ENCODE results near the gene LARP1B.

DNA sequence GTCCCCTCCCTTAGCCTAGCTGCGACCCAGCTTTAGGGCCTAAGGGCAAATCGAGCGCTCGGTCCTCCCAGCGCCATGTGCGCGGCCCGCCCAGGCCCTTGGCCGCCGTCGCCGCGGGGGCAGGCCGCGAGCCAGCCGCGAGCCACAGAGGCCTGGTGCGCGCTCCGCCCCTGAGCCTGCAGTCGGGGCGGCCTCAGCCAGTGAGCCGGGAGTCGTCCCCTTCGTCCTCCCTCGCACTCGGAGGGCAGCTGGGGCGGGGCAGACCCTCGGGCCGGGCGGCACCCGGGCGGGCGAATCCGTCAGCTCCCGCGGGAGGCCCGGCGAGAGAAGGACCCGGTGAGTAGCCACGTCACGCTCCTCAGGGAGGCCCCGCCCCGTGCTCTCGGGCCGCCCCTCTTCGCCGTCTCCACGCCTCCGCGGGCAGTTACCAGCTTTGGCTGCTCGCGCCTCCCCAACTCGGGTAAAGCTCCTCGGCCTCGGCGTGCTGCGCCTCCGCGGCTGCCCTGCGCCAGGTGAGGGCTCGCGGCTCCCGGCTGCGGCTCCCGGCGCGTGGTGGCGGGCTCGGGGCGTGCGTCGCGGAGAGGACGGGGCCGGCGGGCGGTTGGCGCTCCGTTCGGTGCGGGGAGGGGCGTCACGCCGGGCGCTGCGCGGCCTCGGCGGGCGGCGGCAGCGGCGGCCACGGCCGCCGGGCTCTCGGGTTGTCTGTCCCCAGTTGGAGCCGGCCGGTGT is at the start of gene LARP1B:
Gene LARP1B, plus strand, starts transcription at position 423 of the 729 bp plus-strand sequence.
- PRO-cap: bidirectional peak, plus-strand start at position 454 of the sequence, minus-strand start at position 326 of the sequence

DNA sequence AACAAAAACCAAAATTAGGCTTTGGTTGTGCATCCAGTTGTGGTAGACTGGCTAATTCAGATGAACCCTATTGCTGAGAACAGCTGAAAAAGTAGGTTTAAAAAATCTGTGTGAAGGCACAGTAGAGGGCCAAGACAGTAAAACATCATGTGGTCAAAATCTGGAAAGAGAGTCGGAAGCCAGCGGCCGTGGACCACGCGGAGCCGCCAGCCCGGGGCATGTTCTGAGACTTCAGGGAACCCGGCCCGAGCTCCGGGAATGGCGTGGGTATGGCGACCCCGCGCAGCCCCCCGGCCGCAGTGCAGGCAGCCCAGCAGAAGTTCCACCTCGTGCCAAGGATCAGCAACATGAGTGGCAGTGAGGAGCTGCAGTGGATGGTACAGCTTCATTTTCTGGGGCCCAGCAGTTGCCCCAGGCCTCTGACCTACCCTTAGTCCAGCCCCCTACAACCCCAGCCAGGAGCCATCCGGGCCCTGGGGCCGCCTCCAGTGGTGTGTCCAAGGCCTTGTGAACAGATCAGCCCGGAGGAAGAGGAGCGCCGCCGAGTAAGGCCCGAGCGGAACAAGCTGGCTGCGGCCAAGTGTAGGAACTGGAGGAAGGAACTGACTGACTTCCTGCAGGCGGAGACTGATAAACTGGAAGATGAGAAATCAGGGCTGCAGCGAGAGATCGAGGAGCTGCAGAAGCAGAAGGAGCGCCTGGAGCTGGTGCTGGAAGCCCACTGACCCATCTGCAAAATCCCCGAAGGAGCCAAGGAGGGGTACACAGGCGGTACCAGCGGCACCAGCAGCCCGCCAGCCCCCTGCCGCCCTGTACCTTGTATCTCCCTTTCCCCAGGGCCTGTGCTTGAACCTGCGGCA is 94.3 kb downstream of the LARP1B start:
- PRO-cap: no peak

- PRO-cap: bidirectional peak, plus-strand start at chr4:128288057, minus-strand start at chr4:128287794
These were observed 466 bp upstream of the PGRMC2 start for GRCh38 chr4:128287880-128288678.

- PRO-cap: no peak
These were observed 136.7 kb upstream of the PGRMC2 start for GRCh38 chr4:128424391-128424721.

DNA sequence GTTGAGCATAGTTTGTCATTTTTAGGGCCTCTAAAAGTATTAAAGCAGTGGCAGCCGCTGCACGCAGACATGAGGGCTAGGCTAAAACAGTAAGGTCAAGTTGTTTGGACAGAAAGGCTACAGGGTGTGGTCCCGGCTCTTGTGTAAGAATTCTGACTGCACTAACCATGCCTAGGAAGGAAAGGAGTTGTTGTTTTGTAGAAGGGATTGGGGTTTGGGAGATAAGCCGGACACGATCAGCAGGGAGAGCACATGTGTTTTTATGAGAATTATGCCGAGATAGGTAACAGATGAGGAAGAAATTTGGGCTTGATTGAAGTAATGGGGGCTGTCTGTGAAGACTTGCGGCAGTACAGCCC is 166.6 kb upstream of the JADE1 start:
- PRO-cap: no peak

DNA sequence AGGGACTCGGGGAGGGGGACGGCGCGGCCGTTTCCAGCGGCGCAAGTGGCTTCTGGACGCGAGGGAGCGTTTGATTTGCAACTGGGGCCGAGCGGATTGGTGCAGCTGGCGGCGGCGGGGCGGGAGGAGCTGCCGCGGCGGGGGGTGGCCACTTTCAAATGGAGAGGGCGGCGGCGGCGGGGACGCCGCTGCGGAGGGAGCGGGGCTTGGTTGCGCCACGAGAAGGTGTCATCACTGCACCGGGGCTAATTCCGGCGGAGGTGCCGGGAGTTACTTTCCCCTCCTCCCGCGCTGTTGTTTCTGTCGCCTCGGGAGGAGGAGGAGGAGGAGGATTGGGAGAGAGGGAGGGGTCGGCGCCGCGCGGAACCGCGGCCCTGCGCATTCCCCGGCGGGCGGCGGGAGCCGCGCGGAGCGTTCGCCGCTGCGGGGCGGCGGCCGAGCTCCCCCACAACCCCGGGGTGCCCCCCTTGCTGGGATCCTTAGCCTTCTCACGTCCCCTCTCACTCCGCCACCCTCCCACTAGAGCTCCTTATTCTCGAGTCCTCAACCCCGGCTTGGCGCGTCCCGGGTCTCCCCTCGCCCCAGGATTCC is 2.6 kb downstream of the JADE1 start:
- PRO-cap: bidirectional peak, plus-strand start at position 157 of the sequence, minus-strand start outside the sequence

- PRO-cap: no peak
These were observed 39.4 kb downstream of the JADE1 start for GRCh38 chr4:128848684-128849605.

- PRO-cap: no peak
These were observed 932.6 kb downstream of the C4orf33 start for GRCh38 chr4:130028621-130028977.

DNA sequence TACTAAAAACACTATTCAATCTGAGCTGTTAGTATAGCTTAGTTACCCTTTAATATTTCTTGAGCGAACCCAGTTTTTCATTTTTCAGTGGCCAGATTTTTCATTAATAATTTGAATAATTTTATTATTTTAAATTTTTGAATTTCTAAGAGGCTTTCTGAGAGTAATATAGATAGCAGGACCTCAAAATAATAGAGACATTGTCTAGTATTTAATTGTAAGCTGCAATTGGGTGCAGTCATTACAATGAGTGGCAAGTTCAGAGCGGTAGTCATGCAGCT is 1072.0 kb upstream of the PCDH10 start:
- PRO-cap: no peak

DNA sequence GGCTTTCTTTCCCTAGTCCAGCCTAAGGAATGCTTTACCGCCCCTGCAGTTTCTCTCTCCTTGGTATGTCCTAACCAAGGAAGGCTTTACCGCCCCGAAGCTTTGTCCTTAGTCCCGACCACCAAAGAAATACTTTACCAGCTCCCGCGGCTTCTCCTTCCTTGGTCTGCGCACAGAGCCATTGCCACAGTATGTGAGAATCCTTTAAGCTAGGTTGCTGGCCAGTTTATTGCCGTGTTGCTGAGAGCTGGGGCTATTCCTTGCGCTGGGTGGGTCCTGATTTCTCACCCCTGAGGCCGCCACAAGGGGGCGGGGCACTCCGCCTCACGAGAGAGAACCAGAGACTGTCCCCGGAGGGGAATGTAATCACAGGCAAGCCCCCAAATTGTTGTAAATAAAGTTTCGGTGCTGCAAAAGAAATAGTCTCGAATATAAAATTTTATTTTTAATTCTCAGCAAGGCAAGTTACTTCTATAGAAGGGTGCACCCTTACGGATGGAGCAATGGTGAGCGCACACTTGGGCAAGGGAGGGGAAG is 331.0 kb upstream of the PCDH10 start:
- PRO-cap: no peak

GRCh38 chr4:133154804-133155263 is 5.7 kb downstream of the PCDH10 start:
- PRO-cap: no peak

DNA sequence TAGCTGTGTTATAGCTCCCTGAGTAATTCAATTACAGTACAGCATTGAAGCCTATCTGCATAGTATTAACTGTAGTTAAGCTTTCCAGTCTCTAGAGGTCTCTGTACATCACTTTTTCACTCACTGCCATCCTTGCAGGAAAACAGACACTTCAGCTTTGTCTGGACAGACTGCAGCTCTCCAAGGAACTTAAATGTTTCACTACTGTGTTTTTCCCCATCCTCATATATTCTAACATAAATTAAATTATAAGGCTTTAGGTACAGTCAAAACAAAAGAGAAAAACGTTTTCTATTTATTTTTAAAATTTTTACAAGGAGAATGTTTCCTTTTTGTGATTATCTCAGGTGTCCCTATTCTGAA is 407.9 kb downstream of the PCDH18 start:
- PRO-cap: no peak

DNA sequence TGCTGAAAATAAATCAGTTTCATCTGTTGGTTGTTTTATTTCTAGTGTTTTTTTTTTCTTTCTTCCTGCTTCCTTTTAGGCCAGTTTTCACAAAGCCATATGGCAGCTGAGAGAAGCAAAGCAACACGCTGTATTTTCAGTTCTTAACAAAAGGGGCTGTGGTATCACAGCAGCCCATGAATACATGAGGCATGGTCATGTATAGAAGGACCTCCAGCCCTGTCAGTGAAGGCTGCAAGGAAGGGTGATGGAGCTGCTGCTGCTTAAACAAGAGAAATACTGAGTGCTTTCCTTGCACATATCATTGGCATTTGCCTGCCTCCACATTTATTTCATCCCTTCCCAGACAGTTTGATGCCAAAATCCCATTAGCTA is 172.5 kb downstream of the PCDH18 start:
- PRO-cap: no peak

- PRO-cap: no peak
These were observed 110.9 kb downstream of the PCDH18 start for GRCh38 chr4:137421132-137422073.

DNA sequence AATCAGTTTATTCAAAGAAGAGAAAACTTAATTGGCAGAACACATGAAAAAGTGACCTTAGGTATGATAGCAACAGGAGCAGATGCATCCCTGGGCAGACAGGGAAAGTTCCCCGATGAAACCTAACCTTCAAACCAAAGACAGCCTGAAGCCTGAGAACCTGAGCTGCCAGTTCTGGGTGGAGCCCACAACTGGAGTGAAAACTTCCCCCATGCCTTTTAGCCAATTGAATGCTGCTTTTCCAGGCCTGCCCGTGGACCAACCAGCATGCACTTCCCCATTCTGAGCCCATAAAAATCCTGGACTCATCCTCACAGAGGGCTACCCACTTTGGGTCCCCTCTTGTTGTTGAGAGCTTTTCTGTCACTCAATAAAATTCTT is 13.7 kb upstream of the SLC7A11 start:
- PRO-cap: no peak

- PRO-cap: no peak
These were observed 8.1 kb upstream of the NOCT start for GRCh38 chr4:139007488-139007804.

DNA sequence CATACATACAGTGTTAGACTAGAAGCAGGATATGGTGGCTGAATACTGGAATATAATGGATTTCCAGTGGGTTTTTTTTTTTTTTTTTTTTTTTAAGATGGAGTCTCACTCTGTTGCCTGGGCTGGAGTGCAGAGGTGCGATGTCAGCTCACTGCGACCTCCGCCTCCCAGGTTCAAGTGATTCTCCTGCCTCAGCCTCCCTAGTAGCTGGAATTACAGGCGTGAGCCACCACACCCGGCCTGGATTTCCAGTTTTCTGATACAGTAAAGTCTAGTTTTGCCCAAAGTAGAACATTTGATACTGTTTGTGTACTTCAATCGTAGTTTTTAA is 33.7 kb downstream of the NOCT start:
- PRO-cap: no peak

DNA sequence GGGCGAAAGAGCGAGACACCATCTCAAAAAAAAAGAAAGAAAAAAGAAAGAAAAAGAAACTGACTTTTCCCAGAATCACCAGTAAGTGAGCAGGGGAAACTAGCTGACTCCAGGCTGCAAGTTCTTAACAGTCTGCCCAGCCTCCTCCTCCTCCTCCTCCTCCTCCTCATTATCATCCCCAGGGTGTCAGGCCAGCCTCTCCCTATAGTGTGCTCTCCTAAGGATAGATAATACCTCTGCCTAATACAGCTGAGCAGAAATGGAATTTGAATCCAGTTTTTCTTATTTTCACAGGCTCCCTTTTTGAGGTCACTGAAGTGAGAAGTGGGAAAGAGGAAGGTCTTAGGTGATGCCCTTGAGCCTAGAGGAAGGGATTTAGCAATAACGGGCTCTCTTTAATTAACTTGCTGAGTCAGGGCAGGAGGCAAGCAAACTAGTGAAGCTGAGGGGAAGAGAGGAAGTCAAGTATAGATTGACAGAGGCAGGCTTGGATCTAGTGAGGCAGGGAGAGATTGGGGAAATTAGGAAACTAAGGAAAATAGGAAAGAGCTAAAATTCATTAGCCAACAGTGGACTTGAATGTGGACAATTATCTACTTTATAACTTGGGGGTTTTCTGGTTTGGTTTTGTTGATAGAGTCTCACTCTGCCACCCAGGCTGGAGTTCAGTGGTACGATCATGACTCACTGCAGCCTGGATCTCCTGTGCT is 12.0 kb upstream of the ELF2 start:
- PRO-cap: no peak

DNA sequence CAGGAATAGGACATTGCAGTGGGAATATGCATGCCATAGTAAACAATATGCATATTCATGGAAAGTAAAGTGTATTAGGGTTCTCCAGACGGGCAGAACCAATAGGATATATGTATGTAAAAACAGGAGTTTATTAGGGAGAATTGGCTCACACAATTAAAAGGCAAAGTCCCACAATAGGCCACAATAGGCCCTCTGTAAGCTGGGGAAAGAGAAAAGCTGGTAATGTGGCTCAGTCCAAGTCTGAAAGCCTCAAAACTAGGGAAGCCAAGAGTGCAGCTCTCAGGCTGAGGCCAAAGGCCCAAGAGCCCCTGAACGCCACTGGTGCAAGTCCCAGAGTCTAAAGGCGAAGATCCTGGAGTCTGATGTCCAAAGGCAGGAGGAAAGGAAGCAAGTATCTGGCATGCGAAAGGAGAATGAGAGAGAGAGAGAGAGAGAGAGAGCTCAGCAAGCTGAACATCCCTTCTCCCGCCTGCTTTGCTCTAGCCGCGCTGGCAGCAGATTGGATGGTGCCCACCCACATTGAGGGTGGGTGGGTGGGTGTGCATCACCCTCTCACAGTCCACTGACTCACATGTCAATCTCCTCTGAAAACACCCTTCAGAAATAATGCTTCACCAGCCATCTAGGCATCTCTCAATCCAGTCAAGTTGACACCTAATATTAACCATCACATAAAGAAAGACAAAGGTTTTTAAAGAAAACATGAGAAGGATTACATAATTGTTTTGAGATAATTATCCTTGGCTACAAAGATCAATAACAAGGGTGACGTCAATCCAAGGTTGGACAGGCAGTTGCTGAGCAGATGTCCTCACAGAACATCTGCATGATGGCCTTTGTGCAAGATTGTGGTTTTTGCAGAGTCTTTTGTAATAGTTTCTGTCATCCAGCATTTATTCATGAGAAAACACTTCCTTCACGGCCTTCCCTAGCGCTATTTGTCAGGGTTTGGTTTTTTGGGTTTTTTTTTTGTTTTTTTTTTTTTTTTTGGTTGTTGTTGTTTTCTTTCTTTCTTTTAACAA is 31.0 kb upstream of the ELF2 start:
- PRO-cap: no peak

DNA sequence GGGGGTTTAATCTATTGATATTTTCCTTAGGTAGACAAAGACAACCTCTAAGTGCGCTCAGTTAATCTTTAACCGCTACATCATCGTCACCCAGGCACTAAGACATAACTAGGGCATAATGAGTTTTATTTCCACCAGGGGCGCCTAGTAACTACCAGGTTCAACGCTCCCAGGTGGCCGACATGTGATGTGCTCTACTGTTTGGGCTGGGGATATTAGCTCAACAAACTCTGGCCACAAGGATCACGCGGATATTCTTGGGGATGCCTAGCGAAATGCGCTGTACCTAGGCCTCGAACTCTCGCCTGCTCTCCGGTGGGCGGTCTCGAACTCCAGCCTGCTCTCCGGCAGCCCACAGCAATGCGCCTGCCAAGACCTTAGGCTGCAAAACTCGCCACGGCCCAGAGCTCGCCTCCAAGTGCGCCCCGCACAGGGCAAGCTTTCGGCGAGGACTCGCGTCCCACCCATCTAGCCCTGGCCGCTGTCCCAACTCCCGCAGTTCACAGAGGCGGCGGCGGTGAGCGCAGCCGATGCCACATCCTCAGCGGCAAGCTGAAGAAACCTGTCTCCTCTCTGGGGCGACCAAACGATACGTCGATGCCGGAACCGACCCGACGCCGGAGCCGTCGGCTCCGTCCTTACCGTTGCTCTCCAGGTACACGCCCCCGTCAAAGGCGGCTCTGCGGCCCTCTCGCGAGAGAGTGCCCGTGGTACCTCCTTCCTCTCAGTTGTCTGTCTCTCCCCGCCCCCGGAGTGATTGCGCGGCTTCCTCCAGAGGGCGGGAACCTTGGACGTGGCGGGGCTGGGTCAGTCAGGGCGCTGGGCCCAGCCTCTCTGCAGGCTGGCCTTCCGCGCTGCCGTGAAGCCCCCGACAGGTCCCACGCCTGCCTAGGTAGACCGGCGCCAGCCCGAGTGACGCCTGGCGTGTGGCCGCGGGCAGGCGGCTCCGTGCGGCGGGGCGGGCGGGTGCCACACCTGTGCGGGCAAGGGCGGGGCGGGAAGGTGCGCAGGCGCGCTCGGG is 568 bp upstream of the RAB33B start:
- PRO-cap: bidirectional peak, plus-strand start at position 239 of the sequence, minus-strand start at position 120 of the sequence; bidirectional peak, plus-strand start at position 810 of the sequence, minus-strand start at position 651 of the sequence; bidirectional peak, plus-strand start outside the sequence, minus-strand start at position 914 of the sequence

Measured in natural killer cell (primary cell).